Cardiac muscle cell (in vitro differentiated cells and primary cell): ENCODE data around the gene ARMC2.

DNA sequence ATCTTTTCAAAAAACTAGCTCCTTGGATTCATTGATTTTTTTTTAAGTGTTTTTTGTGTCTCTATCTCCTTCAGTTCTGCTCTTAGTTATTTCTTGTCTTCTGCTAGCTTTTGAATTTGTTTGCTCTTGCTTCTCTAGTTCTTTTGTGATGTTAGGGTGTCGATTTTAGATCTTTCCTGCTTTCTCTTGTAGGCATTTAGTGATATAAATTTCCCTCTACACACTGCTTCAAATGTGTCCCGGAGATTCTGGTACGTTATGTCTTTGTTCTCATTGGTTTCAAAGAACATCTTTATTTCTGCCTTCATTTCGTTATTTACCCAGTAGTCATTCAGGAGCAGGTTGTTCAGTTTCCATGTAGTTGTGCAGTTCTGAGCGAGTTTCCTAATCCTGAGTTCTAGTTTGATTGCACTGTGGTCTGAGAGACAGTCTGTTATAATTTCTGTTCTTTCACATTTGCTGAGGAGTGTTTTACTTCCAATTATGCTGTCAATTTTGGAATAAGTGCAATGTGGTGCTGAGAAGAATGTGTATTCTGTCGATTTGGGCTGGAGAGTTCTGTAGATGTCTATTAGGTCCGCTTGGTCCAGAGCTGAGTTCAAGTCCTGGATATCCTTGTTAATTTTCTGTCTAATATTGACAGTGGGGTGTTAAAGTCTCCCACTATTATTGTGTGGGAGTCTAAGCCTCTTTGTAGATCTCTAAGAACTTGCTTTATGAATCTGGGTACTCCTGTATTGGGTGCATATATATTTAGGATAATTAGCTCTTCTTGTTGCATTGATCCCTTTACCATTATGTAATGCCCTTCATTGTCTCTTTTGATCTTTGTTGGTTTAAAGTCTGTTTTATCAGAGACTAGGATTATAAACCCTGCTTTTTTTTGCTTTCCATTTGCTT is 65.7 kb upstream of the SCML4 start:
- RAMPAGE, long total RNA: no peak
- RRBS: no CpG with 5 or more reads among the region's 7 CpGs

- RAMPAGE, long total RNA: no peak
- RRBS: no CpG with 5 or more reads among the region's 1 CpG
Observed at GRCh38 chr6:108408261-108408916, 113.5 kb downstream of the AFG1L start.

DNA sequence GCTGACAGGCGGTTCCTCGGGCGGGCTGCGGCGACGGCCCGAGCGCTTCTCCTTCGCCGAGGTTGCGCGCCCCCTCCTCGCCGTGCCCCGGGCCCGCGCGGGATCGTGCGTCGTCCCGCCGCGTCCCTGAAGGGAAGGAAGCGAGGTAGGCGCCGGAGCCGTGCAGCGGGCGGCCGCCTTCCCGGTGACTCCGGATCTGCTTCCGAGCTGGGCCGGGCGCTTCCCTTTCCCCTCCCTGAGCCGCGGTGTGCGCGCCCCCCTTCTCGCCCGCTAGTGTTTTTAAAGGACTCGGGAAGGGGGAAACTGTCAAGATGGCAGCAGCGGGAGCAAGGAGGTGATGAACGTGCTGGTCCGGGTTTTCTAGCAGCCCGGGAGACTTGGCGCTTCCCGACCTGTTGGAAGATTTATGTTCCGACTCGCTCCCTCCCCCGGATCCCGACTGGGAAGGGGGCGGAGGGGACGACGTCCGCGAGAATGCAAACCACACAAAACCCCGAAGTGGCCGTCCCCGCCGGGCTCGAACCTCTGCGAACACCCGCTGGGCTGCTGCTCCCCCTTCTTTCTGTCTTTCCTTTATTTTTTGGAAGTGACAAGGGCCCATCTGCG is 743 bp upstream of the FOXO3 start:
- RAMPAGE, long total RNA: no peak
- RRBS: 2% methylated on average over 27 of the region's 66 CpGs

GRCh38 chr6:108562032-108563000 is 1.6 kb downstream of the FOXO3 start:
- RAMPAGE, long total RNA: no peak
- RRBS: 2% methylated on average over 4 of the region's 38 CpGs

GRCh38 chr6:108576234-108577216 is 15.8 kb downstream of the FOXO3 start:
- RAMPAGE, long total RNA: no peak
- RRBS: no CpG with 5 or more reads among the region's 2 CpGs

- RAMPAGE, long total RNA: no peak
- RRBS: no CpG with 5 or more reads among the region's 1 CpG
Observed at GRCh38 chr6:108595976-108596512, 35.3 kb downstream of the FOXO3 start.

DNA sequence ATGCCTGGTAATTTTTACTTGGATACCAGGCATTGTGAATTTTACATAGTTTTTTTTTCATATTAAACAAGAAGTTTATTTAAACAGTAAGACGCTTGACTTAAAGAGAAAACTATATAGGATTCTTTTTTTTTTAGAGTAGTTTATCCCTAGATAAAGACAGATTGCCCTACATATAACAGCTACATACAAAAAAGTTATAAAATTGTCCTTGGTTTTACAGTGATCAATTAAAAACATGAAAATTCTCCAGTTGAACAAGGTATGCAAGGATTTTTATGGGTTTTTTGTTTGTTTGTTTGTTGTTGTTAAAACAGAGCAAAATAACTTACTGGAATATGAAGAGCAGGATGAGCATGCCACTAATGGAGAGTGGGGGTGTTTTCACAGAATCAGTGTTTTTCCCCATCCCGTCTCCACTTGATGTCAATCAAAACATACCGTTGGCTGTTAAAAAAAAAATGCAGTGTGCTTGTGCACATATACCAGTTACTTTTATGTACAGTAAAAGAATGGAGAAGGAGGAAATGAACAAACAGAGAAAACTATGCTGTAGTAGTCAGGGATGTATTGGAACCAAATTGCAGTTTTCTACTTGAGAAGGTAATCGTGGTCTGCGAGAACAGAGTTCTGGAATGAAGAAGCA is 56.8 kb downstream of the FOXO3 start:
- RAMPAGE, long total RNA: no peak
- RRBS: no CpG with 5 or more reads among the region's 5 CpGs

DNA sequence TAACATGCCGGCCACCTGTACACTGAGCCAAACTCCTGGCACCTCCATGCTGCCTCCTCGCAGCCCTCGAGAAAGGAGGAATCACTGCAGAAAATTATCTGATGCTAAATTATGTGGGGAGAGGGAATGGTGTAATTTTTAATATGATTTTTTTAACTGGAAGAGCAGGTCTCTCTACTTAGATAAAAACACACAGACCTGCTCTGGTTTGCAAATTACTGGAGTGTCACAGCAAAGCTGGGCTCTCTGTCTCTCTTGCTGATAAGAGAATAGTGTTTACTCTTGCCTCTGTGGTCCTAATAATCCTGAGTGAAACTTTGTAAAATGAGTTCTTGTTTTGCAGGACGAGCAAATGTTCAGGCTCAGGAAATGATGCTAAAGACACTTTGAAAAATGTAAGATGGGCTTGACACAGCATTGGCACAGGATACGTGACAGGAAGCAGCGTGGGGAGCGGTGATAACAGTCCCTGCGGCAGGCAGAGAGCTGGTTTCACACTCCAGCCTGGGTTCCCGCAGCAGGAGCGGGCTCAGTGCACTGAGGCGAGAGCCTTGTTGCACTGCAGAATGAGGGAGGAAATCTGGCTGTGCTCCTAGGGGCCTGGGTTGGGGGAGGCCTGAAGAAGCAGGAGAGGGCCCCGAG is 49.8 kb upstream of the ARMC2 start:
- RAMPAGE, long total RNA: no peak
- RRBS: no CpG with 5 or more reads among the region's 12 CpGs

- RAMPAGE, long total RNA: no peak
- RRBS: no CpG with 5 or more reads among the region's 5 CpGs
Observed at GRCh38 chr6:108845987-108846496, 2.2 kb upstream of the ARMC2 start.

DNA sequence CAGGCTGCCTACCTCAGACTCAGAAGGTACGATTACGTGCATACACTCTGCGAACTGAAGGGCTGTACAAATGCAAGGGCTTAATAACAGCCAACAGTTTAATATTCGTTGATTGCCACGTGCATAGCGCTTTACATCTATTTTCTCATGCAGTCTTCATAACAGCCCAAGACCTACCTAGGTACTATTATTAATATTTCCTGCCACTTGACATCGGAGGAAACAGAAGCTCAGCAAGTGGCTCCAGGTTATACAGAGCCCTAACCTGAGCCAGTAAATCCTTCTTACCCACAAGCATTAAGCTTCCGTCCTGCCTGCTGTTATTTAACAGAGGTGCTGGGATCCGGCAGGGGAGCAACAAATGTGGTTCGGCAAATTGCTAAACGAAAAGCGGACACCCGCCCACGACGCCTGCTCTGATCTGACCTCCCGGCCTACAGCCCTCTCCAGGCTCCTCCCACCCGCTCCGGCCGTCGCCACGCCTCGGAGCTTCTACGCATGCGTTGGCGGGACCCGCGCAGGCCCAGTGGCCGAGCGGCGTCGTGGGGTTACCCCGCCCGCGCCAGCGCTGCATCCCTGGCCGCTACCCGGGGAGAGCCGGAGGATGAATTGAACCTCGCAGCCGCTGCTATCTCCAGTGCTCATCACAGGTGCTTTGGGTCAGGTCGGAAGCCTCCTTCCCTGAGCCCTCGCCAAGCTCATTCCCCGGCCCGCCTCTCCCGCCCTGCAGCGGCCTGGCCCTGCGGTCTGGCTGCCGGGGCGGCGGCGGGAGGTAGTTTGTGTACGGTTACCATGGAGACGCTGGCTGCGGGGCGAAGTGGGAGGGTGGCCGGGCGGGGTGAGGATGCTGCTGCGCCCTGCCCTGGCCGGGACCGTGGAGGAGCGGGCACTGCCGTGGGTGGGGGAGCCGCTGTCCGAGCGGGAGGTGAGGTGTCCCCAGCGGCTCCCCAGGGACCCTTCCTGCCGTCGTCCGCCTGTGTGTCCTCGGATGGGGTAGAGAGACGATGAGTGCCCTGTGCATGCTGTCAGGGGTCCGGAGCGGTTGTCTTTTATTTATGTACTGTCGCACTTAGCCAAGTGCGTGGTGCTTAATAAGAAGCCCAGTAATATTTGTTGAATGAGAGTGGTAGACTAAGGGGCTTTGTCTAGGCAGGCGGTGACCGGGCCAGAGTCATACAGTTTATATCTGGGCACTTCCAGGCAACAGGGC is at the start of gene ARMC2:
ARMC2 (plus strand) TSS at position 526 of the 1,210 bp plus-strand sequence.
- RAMPAGE, long total RNA: start-site peak on the plus strand centred at position 553 of the sequence, 77 bp wide, 234 and 99 reads in 2 replicates
- RRBS: 1% methylated on average over 41 of the region's 77 CpGs

- RAMPAGE, long total RNA: no peak
- RRBS: no CpG with 5 or more reads among the region's 4 CpGs
Observed at GRCh38 chr6:108888659-108889251, 40.5 kb downstream of the ARMC2 start.

- RAMPAGE, long total RNA: no peak
- RRBS: no CpG with 5 or more reads among the region's 3 CpGs
Observed at GRCh38 chr6:108989758-108990274, 104.8 kb downstream of the SESN1 start.

DNA sequence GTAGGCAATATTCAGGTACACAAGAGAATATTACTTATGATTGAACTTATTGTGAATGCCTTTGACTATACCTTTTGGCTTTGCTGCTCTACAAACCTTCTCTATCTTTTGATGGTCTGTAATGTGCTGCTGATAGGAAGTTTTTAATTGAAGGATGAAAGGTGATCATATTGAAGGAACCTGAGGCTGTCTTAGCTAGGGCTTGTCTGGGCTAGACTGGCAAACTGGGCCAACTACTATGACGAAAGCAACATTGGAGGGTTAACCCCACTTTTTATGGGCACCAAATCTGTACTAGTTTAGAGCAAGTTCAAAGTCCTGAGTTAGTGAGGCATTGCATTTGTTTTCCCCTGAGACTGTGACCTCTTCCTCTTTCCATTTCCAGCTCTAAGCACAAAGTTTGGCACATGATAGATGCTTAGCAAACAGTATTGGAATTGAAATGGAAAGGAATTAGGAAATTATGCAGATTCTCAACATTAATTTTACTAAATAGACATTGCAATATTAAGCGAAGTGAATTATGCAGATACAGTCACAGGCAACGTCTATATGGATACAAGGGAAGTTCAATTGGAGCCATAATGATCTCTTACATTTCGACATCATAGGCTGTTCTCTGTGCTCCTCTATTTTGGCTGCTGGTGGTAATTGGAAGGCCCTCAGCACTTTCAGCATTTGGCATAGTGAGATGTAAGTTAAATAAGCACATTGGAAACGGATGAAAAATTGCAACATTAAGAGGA is 22.1 kb downstream of the CEP57L1 start:
- RAMPAGE, long total RNA: no peak
- RRBS: no CpG with 5 or more reads among the region's 5 CpGs

- RAMPAGE, long total RNA: no peak
- RRBS: no CpG with 5 or more reads among the region's 3 CpGs
Observed at GRCh38 chr6:109255837-109256569, 126.3 kb downstream of the CD164 start.

DNA sequence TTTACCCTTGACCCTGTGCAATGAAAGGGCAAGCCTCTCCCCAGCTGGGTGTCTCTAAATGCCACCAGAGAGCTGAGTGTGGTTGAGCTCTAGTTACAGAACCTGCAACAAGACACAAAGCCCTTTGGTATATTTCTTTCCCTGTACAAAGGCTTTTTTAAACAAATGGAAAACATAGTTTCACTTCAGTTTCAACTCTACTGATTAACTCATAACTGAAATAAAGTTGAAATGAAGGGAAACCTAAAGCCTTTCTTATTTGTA is 65.2 kb downstream of the CD164 start:
- RAMPAGE, long total RNA: no peak

DNA sequence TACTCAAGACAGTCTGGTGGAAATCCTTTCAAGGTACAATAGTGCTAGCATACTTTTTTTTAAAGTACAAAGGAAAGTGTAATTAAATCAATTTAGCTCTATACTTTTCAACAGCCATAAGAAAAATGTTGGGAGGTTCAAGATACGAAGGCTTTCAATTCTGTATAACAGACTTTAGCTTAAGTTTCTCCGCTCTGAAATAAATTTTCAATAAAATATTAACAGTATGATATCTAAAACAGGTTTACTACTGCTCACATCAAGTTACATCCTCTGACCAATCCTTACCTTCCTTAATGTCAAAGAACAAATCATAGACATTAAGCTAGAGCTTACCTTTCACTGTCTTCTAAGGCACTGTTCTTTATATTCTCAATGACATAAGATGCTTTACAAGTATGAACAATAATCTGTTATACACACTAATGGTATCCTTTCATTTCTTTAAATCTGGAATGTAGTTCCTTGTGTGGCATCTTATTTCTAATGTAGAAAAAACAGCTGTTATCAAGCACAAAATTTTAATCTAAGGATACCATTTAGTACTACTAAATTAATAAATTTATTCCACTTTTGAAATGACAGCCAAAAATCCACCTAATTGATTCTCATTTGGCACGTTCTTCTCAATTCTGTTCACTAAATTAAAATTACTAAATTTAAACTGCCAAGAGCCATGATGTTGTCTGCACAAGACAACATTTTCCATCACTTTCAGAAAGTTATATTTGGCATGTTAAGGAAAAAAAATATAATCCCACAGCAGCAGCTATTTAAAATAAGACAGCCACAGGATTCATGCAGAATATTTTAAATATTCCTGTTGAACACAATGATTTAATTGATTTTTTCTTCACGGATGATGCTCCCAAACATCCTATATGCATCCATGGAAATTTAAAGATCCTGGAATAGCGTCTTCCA is 14.2 kb downstream of the CD164 start:
- RAMPAGE, long total RNA: no peak
- RRBS: no CpG with 5 or more reads among the region's 5 CpGs

GRCh38 chr6:109384036-109384346 is 1.7 kb upstream of the CD164 start:
- RAMPAGE, long total RNA: no peak
- RRBS: no CpG with 5 or more reads among the region's 9 CpGs

GRCh38 chr6:109389673-109390249 is 7.5 kb upstream of the CD164 start:
- RAMPAGE, long total RNA: no peak
- RRBS: no CpG with 5 or more reads among the region's 5 CpGs

GRCh38 chr6:109478922-109479346 is 4.1 kb downstream of the ZBTB24 start:
- RAMPAGE, long total RNA: no peak

DNA sequence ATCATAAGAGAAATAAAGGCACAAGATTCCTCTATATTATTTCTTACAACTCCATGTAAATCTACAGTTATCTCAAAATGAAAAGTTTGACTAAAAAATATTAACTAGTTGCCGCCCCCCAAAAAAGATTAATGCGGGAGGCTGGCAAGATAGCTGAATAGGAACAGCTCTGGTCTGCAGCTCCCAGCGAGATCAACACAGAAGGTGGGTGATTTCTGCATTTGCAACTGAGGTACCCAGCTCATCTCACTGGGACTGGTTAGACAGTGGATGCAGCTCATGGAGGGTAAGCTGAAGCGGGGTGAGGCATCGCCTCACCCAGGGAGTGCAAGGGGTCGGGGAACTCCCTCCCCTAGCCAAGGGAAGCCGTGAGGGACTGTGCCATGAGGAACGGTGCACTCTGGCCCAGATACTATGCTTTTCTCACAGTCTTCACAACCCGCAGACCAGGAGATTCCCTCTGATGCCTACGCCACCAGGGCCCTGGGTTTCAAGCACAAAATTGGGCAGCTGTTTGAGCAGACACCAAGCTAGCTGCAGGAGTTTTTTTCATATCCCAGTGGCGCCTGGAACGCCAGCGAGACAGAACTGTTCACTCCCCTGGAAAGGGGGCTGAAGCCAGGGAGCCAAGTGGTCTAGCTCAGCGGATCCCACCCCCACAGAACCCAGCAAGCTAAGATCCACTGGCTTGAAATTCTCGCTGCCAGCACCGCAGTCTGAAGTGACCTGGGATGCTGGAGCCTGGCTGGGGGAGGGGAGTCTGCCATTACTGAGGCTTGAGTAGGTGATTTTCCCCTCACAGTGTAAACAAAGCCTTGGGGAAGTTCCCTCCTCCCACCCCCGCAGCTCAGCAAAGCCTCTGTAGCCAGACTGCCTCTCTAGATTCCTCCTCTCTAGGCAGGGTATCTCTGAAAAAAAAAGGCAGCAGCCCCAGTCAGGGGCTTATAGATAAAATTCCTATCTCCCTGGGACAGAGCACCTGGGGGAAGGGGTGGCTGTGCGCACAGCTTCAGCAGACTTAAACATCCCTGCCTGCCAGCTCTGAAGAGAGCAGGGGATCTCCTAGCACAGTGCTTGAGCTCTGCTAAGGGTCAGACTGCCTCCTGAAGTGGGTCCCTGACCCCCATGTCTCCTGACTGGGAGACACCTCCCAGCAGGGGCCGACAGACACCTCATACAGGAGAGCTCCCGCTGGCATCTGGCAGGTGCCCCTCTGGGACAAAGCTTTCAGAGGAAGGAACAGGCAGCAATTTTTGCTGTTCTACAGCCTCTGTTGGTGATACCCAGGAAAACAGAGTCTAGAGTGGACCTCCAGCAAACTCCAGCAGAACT is 12.0 kb downstream of the AK9 start:
- RAMPAGE, long total RNA: no peak
- RRBS: no CpG with 5 or more reads among the region's 20 CpGs